Measurements from ENCODE around the gene TEX55.

GRCh38 chr3:113754473-113754912 is 7.7 kb downstream of the ATP6V1A start:
- RRBS: no CpG with 5 or more reads among the region's 6 CpGs

GRCh38 chr3:113968855-113969398 is 21.1 kb downstream of the ZDHHC23 start:
- RRBS: no CpG with 5 or more reads among the region's 2 CpGs

DNA sequence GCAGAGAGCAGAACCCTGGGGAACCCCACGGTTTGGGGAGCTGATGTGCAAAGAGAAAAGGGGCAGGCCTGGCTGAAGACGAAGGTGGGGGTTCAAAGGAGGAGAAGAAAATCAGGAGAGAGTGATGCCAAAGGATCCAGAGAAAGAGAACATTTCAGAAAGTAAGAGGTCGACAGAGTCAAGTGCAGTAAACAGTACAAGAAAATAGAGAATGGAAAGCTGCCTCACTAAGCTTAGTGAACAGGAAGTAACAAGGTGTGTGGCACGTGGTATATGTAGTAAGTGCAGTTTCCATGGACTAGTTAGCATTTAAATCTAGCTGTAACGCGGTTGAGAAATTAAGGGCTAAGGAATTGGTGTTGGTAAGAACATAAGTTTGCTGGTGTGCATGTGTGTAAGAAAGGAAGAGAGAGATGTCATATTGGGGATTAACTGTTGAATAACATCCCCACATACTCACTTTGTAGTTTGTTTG is 13.6 kb downstream of the TIGIT start:
- RRBS: no CpG with 5 or more reads among the region's 6 CpGs

DNA sequence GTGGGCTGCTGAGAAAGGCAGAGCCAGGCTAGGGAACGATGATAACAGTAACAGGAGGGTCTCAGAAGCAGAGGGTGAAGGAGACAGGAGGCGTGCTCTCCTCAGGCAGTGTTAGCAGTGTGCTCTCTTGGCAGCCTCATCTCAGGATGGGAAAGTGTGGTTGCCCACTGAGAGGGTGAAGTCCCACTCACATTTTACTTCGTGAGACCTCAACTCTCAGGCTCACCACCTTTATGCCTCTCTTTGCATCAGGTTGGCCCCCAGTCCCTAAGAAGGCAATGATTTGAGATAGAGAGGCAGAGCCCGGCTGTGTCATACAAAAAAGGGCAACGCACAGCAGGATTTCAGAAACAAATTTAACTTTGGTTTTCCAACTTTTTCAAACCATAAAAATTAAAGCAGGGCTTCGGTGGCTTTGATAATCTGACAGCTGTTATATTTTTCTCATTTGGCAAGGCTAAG is 24.6 kb downstream of the TIGIT start:
- RRBS: no CpG with 5 or more reads among the region's 6 CpGs

DNA sequence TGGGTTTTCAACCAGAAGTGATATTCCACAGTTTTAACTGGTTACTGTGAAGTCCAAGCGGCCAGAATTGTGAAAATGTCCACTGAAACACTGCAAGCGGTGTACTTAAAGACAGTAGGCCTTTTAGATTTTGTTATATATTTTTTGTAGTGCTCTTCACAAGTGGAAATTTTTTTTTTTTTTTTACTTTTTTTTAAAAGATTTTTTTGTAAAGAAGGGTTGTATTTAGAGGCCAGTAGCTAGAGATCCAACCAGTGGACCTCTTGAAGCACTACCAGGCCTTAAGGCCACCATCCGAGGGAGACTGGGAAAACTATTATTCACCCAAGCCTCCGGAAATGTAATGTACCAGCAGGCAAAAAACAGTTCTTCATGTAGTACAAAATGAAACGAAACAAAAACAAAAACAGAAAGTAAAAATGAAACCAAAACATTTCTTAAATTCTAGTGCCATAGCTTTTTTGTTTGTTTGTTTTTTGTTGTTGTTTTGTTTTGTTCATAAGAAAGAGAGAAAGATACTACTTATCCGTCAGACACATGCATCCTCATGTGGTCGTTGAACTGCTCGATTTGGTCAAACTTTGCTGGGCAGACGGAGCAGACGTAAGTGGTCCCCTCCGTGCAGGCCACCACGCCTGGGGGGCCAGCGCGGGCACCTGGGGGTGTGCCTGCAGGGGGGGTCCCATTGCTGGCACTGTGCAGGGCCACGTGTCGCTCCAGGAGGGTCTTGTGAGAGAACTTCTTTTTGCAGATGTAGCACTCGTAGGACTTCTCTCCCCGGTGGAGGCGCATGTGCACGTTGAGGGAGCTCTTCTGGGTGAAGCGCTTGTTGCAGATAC is 44.9 kb downstream of the TIGIT start:
- RRBS: no CpG with 5 or more reads among the region's 21 CpGs

- RRBS: no CpG with 5 or more reads among the region's 3 CpGs
Observed at GRCh38 chr3:114447370-114448017, 153.7 kb downstream of the TIGIT start.

DNA sequence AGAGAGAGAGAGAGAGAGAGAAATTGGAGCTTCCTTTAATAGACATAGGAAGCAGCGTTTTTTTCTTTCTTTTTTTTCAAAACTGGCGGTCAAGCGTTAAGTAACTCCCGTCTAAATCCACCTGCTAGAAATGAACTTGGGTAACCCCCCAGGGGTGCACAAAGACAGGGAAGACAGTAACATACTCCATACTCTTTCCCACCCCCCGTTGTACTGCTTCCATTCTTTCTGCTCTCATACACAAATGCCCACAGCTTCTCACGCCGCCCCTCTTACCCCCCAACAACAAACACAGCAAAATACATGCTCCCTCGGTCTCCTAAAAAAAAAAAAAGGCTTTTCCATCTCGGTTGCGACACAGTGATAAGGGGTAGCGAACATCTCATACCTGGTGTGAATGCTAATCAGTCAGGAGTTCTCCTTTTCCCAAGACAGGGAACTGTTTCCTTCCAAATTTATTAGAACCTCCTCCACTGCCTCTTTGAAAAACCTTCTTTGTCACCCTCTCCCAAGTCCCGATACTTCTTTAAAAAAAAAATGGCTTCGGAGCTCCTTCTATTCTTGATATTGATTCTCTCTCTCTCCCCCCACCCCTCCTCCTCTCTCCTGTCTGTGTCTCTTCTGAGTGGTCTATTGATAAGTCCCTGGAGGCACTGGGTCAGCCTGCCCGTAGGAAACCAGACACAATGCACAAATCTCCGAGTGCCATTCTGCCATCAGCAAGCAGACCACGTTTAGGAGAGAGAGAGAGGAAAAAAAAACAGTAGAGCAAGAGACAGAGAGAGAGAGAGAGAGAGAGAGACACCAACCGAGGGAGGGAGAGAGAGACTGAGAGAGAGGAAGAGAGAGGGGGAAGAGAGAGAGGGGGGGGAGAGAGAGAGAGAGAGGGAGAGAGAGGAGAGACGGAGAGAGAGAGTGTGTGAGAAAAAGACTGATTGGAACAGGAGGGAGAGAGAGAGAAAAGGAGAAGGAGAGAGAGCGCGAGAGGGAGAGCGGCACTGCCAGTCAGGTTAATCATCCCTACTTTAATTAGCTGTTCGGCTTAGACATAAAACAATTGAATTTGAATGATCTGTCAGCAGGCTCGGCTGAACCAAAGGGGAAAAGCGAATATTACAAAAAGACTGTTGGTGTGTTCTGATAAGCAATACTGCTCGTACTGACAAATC is 160.7 kb downstream of the TIGIT start:
- RRBS: no CpG with 5 or more reads among the region's 25 CpGs

GRCh38 chr3:114539899-114540513 is 246.2 kb downstream of the TIGIT start:
- RRBS: no CpG with 5 or more reads among the region's 3 CpGs

GRCh38 chr3:114616909-114618027 is 323.4 kb downstream of the TIGIT start:
- RRBS: no CpG with 5 or more reads among the region's 3 CpGs

- RRBS: no CpG with 5 or more reads among the region's 3 CpGs
Observed at GRCh38 chr3:114745740-114746349, 401.2 kb downstream of the ZBTB20 start.

- RRBS: 2% methylated on average over 28 of the region's 49 CpGs
Observed at GRCh38 chr3:115147750-115148528, 851 bp upstream of the ZBTB20 start.

- RRBS: no CpG with 5 or more reads among the region's 2 CpGs
Observed at GRCh38 chr3:115498808-115499290, 124.5 kb upstream of the GAP43 start.

DNA sequence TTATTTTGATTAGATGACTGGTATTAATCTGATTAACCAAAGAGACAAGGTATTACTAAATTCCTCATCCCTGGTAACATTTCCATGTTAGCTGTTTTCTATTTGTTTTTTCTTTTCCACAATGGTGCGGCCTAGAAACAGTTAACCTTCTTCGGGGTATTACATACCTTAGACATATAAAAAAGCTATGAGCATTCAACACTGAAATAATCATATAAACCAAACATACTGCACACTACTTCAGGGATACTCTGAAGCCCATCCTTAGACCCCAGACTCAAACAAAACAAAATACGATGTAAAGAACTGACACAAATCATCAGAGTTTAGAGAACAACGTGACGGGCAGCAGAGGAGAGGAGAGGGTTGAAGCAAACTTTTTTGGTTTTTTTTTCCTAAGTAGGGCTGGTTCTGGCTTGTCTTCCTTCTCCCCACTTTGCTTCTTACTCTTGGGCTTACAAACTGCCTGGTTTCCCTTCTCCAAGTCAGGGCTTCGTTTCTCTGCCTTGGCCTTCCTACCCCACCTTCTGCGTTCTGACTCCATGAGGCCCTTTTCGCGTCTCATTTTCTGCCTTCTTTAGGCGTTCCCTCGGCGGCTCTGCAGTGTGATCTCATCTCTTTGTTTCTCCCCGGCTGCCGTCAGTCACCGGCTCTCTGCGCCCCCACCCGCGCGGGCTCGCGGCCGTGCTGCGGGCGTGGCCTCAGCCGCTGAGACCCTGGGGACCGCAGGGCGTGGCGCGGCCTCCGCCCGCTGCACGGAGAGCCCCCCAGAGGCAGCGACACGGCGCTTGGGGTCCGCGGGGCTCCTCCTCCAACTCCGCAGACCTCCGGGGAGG is 34.8 kb downstream of the GAP43 start:
- RRBS: no CpG with 5 or more reads among the region's 39 CpGs

DNA sequence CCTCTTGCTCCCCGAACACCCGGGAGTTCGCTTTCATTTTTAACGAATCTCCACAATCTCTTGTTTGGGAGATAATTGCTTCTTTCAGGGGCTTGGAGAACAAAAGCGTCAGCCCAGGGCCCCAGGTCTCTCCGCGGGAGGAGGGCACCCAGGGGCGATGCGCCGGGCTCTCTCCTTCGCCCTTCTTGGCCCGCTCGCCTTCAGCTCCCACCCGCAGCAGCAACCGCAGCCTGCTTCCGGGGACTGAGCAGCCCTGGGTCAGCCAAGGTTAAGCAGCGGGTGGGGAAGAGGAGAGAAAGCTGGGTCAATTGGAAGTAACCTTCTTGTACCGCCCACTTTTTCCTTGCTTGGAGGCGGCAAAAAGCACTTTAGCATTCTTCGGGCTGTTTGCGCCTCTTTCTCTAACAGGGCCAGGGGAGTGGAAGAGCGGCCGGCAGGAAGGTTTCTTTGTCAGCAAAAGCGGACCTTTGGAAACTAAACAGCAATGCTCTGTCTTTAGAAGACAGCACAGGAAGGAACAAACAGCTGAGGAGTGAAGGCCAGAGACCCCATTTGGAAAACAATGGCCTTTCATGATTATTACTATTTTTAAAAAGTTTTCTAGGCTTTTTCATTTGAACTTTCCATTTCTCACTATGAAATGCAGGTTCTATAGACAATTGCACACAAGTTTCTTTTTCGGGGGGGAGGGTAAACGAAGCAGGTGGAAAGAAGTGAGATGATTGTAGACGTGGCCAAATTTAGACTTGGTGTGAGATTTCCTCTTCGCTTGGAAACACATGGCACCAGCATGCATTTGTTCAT is 35.6 kb downstream of the GAP43 start:
- RRBS: 54% methylated on average over 7 of the region's 28 CpGs

DNA sequence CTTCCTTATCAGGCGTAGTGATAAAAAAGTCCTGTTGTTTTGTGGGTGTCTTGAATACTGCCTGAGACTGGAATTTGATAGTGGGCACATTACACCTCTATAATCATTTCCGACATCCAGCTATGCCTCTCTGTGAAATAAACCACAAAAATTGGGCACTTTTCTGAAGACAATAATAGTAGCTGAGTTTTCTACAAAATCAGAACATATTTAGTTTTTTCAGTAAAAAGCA is 1059.8 kb upstream of the LSAMP start:
- RRBS: no CpG with 5 or more reads among the region's 2 CpGs

DNA sequence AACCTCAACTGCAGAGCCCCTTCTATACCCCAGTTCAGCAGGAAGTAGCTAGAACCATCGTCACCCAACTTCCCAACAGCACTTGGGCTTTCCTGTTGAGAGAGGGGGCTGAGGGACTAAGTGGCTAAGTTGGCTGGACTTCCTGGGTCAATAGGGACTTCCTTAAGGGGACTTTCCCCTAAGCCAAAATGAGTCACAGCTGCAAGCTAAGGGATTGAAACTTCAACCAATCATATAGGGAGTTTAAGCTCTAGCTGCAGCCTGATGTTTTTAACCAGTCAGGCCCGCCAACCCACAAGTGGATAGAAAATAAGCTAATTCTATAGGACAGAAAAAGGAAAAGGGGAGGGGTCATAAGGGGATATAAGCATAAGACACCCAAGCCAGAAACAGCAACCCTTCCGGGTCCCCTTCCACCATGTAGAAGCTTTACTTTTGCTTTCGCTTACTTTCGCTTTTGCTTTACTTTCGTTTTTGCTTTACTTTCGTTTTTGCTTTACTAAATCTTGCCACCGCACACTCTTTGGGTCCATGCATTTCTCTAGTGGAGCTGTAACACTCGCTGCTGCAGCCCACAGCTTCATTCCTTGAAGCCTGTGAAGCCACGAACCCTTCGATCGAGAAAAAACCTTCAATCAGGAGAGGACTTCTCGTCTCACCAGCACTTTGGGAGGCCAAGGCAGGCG is 182.9 kb downstream of the IGSF11 start:
- RRBS: no CpG with 5 or more reads among the region's 14 CpGs

DNA sequence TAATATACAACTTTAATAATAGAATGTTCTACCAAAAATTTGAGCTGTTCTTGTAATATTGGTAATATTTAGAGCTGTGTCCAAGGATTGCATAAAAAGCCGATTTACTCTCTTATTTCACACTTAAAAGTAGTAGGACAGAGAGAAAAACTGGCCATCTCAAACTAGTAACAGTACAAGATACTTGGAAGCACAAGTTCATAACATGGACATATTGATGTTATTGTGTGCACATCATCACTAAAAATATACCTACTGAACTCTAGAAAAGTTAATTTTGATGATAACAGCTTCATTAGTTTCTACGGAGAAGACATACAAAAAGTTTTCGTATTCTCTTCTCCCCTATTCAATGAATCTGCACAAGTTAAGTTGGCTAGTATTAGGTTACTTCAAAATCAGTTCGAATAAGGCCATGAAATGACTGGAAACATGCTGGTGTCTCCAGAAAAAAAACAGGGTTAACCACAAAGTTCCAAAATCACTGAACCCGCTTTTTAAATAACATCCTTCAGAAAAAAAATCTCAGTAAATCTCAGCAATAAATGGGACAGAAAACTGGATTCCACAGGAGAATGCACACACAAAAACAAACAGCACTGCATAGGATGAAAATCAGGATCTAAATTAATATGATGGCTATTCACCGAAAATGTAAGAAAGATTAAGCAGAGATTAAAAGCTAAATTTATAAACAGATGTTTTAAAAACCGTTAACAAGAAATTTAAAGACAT is 1.3 kb downstream of the IGSF11 start:
- RRBS: no CpG with 5 or more reads among the region's 7 CpGs

DNA sequence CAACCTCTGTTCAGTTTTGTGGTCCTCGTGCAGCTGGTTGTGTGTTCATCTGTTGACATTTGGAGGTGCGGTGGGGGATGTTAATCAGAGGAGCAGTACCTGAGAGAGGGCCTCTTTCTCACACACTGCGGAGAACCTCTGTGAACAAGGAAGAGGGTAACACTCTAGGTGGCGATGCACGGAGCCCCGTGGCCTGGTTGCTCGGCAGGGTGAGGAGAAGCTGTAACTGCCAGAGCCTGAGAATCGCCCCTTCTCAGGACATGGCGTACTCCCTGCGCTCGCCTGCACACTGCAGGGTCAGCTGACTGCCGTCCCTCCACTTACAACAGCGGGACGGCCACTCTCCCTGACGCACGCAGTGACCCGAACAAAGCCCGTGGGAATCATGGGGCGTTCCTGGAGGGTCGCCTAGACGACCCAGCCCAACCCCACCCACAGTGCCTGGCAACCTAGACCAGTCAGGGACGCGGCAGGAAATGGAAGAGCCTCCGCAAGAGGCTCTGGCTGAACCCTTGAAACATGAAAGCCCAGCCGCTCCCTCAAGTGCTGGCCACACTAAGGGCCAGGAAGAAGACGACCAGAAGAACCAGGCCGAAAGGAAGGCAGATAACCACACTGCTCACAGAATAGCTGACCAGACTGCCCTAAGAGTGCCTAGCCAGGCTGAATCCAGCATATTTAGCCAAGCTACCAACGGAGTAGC is at the start of gene TEX55:
TEX55 (plus strand) TSS at position 452 of the 703 bp plus-strand sequence.
- RRBS: no CpG with 5 or more reads among the region's 28 CpGs

GRCh38 chr3:119305366-119305757 is 11.2 kb downstream of the ARHGAP31 start:
- RRBS: no CpG with 5 or more reads among the region's 1 CpG

GRCh38 chr3:119322901-119323750 is 28.9 kb downstream of the ARHGAP31 start:
- RRBS: 3% methylated on average over 23 of the region's 67 CpGs

Data from PFSK-1 (cell line).